ENCODE measurements around the genes CARMIL1, H2BC4, H2BC7 and H3C6.

DNA sequence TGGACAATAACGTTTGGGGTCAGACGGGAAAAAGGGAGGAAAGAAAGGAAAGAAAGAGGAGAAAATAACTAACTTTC is 227 bp downstream of the C6orf62 start:
- PRO-cap, result no peak

DNA sequence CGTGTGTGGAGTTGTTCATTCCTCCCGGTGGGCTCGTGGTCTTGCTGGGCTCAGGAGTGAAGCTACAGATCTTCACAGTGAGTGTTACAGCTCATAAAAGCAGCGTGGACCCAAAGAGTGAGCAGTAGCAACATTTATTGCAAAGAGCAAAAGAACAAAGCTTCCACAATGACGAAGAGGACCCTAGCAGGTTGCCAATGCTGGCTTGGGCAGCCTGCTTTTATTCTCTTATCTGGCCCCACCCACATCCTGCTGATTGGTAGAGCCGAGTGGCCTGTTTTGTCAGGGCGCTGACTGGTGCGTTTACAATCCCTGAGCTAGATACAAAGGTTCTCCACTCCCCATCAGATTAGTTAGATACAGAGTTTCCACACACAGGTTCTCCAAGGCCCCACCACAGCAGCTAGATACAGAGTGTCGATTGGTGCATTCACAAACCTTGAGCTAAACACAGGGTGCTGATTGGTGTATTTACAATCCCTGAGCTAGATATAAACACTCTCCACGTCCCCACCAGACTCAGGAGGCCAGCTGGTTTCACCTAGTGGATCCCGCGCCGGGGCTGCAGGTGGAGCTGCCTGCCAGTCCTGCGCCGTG is 9.3 kb upstream of the GMNN start:
- PRO-cap, result no peak

DNA sequence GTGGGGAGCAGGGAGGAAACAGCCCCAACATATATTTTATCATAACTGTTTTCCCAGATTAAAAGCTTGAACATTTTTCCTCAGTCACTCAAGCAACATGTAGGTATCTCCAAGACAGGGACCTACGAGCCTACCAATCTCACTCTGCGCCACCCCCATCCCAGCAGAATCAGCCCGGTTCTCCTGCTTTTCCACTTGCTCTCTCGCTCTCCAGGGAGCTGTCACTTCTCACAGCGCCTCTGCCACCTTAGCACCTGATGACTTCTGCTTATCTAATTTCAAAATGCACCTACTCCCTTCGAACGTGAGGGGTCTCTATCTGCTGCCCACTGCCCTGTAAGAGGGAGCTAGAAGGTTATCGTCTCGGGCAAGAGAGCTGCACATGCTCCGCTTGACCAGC is 26.0 kb downstream of the RIPOR2 start:
- PRO-cap, result no peak

GRCh38 chr6:24918739-24919447 is 16.9 kb downstream of the RIPOR2 start:
- PRO-cap, result no peak

- PRO-cap, result no peak
Measured at GRCh38 chr6:25035889-25036620, 100.3 kb upstream of the RIPOR2 start.

GRCh38 chr6:25085701-25086230 is 150.0 kb upstream of the RIPOR2 start:
- PRO-cap, result no peak

DNA sequence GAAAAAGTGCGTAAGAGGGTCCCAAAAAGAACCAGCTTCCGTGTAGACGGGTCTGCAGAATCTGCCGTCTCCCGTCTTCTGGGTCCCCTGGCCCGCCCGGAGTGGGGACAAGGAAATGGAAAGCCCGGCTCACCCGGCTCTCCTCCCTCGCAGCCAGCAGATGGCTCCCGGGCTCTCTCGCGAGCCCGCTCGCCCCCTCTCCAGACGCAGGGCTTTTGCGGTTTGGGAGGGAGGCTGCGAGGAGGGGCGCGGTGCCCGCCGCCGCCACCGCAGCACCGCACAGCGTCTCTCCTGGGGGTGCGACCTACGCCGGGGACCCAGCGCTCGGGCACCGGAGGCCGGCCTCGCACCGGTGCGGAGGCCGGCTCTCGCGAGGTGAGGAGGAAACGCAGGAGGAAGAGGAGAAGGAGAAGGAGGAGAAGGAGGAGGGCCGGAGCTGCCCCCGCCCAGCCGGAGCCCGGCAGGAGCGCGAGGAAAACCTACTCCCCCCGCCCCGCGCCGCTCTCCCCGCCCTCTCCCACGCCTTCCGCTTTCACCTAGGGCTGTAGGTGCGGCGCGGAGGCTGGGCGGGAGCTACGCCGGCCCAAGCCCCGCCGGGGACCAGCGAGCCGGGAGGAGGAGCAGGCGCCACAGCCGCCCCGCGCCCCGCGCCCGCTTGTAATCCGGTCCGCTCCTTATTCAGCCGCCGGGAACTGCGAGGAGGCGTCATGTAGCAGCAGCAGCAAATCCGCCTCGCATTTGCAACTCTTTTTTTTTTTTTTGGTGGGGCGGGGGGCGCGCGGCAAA is at the start of gene CARMIL1:
Gene CARMIL1 (plus strand): TSS at position 510 of the 786 bp plus-strand sequence.
- PRO-cap, result bidirectional peak, plus-strand start at position 243 of the sequence, minus-strand start at position 103 of the sequence; bidirectional peak, plus-strand start at position 547 of the sequence, minus-strand start at position 377 of the sequence

GRCh38 chr6:25287565-25288177 is 8.5 kb downstream of the CARMIL1 start:
- PRO-cap, result no peak

DNA sequence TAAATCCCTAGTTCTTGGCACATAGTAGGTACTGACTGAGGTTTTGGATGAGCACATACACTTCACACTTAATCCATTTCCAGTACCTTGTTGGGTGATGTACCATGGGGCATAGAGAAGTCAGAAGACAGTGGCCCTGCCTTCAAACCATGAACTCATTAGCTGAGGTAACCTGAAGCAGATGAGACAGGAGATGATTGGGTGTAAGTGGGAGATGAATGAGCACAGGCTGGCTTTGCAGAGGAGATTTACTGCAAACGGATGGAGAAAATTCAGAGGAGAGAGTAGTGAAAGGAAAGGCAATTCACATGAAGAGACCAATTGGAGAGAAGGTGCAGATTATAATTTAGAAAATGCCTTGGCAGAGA is 160.9 kb downstream of the CARMIL1 start:
- PRO-cap, result no peak

GRCh38 chr6:25971006-25971614 is 8.5 kb downstream of the TRIM38 start:
- PRO-cap, result no peak

DNA sequence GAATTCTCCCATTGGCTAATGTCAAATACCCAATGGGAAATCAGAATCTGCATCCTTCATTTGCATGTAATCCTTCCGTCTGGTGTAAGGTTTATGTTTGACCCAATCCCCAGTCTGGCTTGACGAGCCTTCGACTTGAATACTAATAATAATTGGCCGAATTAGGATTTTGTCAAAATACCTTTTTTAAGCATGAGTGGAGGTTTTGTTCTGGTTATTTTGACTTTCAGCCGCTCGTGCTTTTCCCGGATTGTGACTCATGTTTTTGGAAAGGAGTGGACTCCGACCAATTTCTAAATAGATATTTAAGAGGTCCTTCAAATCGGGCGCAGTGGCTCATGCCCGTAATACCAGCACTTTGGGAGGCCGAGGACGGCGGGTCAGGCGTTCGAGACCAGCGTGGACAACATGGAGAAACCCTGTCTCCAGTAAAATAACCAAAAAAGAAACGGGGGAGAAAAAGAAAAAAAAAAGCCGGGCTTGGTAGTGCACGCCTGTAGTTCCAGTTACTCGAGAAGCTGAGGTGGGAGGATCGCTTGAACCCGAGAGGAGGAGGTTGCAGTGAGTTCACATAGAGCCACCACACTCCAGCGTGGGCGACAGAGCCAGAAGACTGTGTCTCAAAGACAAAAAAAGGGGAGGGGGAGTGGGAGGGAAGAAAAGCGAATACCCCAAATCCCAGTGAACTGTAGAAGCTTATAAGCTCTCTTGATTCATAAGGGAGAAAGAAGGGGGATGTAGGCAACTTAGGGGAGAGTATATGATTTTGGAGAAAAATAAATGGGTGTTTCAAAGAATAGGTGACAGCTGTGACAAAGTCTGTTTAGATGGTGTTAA is 471 bp upstream of the H2AC4 start:
- PRO-cap, result bidirectional peak, plus-strand start at position 112 of the sequence, minus-strand start outside the sequence

DNA sequence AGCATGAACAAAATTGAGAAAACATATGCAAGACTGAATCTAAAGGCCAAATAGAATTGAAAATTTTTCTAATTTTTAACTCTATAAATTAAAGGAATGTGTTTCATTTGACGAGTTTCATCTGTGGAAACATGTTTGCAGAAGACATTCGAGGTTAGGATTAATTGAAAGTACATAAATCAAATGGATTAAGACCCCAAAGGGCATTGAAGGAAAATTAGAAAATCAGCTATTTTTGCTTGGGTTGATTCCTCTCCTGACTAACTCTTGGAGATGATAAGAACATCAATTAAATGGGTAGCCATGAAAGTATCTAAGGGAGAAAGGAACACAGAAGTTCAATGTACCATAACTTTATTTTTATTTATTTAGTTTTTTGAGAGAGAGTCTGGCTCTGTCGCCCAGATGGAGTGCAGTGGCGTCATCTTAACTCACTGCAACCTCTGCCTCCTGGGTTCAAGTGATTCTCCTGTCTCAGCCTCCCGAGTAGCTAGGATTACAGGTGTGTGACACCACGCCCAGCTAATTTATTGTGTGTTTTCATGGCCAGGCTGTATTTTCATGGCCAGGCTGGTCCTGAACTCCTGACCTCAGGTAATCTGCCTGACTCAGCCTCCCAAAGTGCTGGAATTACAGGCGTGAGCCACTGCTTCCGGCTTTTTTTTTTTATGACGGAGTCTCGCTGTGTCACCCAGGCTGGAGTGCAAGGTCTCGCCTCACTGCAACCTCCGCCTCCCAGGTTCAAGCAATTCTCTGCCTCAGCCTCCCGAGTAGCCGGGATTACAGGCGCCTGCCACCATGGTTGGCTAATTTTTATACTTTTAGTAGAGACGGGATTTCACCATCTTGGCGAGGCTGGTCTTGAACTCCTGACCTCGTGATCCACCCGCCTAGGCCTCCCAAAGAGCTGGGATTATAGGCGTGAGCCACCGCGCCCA is 3.7 kb downstream of the H1-2 start:
- PRO-cap, result no peak

- PRO-cap, result no peak
Measured at GRCh38 chr6:26112871-26113524, 5.1 kb upstream of the H1-6 start.

- PRO-cap, result no peak
Measured at GRCh38 chr6:26122308-26122765, 1.4 kb downstream of the H2BC4 start.

GRCh38 chr6:26123669-26124024 is at the start of gene H2BC4:
H2BC4 (minus strand) TSS chr6:26123926.
- PRO-cap, result bidirectional peak, plus-strand start at chr6:26124172, minus-strand start at chr6:26123926

DNA sequence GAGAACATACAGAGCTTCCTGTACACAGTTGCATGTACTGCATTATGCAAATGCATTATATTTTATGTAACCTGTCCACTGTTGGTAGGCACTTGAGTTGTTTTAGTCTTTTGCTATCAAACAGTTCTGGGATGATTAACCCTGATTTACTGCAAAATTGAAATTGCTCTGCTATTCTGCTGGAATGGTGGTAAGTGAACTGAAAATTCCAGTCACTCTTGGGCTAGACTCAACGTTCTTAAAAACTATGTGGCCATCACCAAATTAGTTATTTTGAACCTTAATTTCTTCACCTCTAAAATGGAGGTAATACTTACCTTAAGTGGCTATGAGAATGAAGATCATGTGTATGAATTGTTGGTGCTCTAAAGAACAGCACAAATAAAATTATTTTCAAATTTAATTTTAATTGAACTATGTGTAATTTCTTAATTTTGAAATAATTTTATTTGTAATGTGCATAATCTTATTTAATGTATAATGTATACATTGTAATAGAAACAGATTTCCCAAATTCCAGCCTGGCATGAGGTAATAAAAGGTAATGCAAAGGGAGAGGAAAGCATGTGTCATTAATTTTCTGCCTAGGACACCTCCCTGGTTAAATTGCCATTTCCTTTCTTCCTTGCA is 14.7 kb downstream of the H2AC6 start:
- PRO-cap, result no peak

DNA sequence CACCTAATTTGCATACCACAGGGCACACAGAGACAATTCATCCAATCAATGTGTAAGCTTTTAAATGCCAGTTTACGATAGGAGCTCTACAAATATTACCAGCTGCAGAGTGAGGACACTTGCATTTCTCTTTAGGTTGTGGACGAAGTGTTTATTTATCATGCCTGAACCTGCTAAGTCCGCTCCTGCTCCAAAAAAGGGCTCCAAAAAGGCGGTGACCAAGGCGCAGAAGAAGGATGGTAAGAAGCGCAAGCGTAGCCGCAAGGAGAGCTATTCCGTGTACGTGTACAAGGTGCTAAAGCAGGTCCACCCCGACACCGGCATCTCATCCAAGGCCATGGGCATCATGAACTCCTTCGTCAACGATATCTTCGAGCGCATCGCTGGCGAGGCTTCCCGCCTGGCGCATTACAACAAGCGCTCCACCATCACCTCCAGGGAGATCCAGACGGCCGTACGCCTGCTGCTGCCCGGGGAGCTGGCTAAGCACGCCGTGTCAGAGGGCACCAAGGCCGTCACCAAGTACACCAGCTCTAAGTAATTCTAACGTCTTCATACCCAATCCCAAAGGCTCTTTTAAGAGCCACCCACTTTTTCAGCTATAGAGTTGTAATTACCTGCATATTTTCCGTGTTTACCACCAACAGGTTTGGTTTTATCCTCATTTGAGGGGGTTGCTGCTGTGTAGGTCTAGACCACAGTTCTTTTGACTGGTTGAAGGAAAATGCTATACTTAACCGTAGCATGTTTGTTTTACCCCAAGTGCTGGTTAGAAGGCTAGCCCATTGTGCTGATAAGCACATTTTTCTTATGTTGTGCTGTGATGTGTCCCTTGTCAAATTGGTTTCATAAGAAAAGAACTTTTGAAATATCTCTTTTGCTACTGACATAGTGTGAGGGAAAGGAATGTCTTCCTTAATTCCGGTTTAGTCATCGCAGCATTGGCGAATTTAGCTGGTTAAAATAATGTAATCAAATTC is at the start of gene H2BC7:
Gene H2BC7 (plus strand): TSS at position 118 of the 980 bp plus-strand sequence.
- PRO-cap, result bidirectional peak, plus-strand start at position 98 of the sequence, minus-strand start outside the sequence

GRCh38 chr6:26224779-26225556 is at the start of gene H3C6:
H3C6 (plus strand) TSS chr6:26225135.
- PRO-cap, result no peak

DNA sequence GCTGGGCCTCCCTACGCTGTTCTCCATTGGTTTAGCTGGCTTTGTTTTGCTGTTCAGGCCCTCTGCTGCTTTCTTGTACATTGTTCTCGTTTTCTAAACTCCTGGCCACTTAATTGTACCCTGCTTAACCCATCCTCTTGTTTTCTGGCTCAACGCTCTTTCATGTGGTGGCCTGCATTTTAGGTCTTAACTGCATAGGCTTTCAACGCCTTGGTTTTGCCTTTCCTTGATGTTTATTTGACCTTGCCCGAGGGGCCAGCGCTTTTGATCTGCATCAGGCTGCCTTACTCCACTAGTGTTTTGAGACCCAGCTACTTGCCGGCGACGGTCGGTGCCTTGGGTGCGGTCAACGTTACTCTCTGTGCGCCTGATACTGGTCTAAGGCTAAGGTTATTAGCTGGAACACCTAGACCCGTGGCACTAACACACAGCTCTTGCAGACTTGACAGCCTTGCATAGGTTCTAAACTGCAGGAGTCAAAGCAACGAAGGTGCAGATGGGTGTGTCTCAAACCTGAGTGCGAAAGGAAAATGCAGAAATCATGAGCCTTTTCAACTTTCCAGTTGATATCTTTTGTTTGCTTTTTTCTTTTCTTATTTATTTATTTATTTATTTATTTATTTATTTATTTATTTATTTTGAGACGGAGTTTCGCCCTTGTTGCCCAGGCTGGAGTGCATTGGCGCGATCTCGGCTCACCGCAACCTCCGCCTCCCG is 992 bp downstream of the H3C6 start:
- PRO-cap, result no peak

- PRO-cap, result unidirectional peak, minus-strand start at chr6:26296909
Measured at GRCh38 chr6:26296691-26297402, 11.5 kb upstream of the H4C8 start.

Measured in bronchus (tissue), 1 donor.